Colon Carcinoma Metastatic in the Lung (tissue), 2 donors: Measurements from ENCODE around the genes TRIM17, ABCB10 and GALNT2.

- PRO-cap, 2 experiments, result no peak in any of the 2 experiments
Observed at GRCh38 chr1:228370098-228370476, 36.5 kb downstream of the TRIM11 start.

GRCh38 chr1:228415849-228417024 is at the start of gene TRIM17:
TRIM17 (minus strand) TSS chr1:228416861.
- PRO-cap, 2 experiments, result peak in 1 of 2 experiments; most common plus-strand start chr1:228416412 (in 1)

DNA sequence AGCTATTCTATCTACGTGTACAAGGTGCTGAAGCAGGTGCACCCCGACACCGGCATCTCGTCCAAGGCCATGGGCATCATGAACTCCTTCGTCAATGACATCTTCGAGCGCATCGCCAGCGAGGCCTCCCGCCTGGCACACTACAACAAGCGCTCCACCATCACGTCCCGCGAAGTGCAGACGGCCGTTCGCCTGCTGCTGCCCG is 237 bp downstream of the H2BC26 start:
- PRO-cap, 2 experiments, result no peak in any of the 2 experiments

GRCh38 chr1:228488545-228489531 is 1.7 kb downstream of the RNF187 start:
- PRO-cap, 2 experiments, result no peak in any of the 2 experiments

- PRO-cap, 2 experiments, result peak in 2 of 2 experiments; most common plus-strand start chr1:228852370 (in 2); most common minus-strand start chr1:228852262 (in 1)
Observed at GRCh38 chr1:228851940-228852566, 116.8 kb downstream of the RHOU start.

DNA sequence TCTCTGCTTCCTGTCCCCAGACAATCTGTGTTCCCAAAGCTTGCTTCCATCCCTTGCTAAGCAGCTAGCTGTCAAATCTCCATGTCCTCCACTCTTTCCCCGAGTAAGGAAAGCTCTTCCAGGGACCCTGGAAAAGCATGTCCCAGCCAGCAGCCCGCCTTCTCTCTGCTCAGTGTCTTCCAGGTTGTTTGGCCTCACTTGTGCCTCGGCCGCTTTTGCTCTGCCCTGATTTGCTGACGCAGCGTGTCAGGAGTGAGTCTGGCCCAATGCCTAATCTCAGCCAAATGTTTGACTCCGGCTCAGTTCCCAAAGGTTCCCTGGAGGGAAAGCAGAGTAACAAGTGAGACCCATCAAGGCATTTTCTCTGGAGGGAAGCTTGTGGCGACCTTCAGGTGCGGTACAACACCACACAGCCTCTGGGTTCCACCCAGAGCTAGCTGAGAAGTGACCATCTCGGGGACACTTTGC is 243.4 kb downstream of the RHOU start:
- PRO-cap, 2 experiments, result no peak in any of the 2 experiments

GRCh38 chr1:229209510-229210407 is 61.2 kb upstream of the RAB4A start:
- PRO-cap, 2 experiments, result no peak in any of the 2 experiments

GRCh38 chr1:229290404-229291142 is 19.7 kb downstream of the RAB4A start:
- PRO-cap, 2 experiments, result no peak in any of the 2 experiments

DNA sequence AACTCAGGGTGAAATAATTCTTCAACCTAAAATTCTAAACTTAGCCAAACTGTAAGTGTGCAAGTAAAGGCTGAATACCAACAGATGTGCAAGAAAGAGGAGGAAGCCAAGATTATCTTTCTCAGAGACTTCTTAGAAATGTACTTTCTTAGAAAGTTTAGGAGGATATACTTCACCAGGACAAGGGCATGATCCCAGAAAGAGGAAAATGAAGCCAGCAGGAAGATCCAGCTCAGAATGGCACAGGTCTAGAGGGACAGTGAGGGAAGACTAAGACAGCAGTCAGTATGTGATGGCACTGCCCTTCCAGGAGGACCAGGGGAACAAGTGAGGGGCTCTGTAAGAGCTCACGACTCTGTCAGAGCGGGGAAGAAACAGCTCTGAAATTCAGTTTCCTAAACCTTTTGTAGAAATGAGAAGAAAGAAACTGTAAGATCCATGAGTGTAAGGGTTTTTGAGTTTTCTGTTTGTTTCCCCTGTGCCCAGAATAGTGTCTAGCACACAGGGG is 20.3 kb downstream of the RAB4A start:
- PRO-cap, 2 experiments, result no peak in any of the 2 experiments

DNA sequence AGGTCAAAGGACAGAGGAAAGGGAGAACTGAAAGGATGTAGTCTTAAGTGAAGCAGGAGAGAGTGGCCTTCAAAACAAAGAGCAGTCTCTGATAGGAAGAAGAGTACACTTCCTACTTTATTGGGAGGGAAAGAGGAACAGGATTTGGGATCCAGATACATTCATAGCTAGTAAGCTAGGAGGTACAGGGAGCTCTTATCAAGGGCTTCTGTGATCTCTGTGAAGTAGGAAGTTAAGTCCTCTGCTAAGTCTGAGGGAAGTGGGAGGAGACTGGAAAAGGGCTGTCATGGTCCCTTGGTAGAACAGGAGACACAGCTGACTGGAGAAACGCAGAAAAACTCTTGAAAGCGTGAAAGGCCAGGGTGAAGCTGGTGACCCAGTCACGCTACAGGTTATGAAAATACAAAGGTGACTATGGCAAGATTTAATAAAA is 28.1 kb downstream of the NUP133 start:
- PRO-cap, 2 experiments, result no peak in any of the 2 experiments

DNA sequence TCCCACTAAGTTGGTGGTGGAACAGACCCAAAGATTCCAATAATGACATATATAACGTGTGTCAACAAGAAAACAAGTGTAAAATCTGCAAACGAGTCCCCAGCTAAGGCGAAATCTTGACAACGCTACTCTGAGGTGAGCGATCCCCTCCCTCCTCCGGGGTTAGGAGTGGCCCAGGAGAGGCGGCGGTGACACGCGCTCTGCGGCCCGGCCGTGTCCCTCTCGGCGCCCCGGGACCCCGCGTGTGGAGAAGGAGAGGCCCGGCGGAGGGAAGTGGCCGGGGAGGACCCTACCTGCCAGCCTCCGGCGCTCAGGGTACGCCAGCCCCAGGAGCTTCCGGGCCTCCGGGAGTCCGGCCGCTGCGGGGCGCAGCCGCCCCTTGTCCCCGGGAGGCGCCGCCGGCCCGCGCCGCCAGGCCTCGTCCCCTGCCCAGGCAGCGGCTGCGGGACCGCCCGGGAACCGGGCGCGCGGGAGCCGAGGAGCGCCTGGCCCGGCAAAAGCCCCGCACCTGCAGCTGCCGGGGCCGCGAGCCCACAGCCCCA is 593 bp downstream of the ABCB10 start:
- PRO-cap, 2 experiments, result no peak in any of the 2 experiments

GRCh38 chr1:229558385-229559520 is at the start of gene ABCB10:
ABCB10 (minus strand) TSS chr1:229558707.
- PRO-cap, 2 experiments, result peak in 2 of 2 experiments; most common plus-strand start chr1:229559158 (in 2); most common minus-strand start chr1:229558876 (in 1)

DNA sequence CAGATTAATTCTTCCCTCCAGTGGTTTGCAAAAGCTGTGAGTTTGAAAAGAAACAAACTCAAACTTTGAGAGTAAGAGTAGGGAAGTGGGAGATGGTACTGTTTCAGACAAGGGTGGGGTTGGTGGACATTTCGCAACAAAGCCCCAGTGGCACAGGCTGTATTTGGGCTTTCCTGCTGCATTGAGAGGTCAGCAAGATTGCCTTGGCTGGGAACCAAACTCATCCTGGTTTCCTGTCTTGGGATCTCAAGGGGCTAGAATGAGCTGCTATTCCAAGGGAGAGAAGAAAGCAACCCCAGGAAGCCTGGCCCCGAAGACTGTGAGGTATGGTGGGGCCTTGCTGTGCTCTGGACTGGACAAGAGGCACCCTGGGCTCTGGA is 64.6 kb upstream of the GALNT2 start:
- PRO-cap, 2 experiments, result no peak in any of the 2 experiments

GRCh38 chr1:230066323-230067431 is at the start of gene GALNT2:
GALNT2 (plus strand) TSS chr1:230067238.
- PRO-cap, 2 experiments, result peak in 2 of 2 experiments; most common plus-strand start chr1:230067248 (in 1); most common minus-strand start chr1:230066823 (in 1)

DNA sequence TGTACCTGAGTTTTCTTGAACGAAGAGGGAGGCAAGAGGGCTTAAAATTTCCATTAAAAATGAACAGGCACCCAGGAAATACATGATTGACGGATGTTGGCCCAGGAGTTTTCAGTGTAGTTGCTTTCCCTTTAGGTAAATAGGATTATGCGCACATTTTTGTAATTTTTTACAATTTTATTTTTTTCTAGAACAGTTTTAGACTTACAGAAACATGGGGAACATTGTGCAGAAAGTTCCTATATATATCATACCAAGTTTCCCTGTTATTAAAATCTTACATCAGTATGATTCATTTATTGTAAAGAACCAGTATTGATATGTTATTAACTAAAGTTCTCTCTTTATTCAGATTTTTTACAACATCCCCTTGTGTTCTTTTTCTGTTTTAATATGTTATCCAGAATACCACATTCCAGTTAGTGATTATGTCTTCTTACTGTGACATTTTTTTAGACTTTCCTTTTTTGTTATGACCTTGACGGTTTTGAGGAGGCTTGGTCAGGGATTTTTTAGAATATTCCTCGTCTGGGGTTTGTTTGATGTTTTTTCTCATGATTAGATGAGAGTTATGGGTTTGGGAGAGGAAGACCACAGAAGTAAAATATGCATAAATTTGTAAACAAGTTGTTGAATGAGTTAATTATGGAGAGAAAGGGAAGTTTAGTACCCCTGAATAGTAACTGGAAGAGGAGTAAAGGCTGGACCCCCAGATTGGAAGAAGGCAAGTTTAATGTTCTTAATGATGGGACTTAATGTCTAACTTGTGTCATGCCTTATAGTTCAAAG is 101.7 kb downstream of the GALNT2 start:
- PRO-cap, 2 experiments, result no peak in any of the 2 experiments

- PRO-cap, 2 experiments, result peak in 1 of 2 experiments; most common plus-strand start chr1:230231928 (in 1)
Observed at GRCh38 chr1:230231424-230232261, 164.6 kb downstream of the GALNT2 start.

- PRO-cap, 2 experiments, result no peak in any of the 2 experiments
Observed at GRCh38 chr1:230307906-230308465, 118.1 kb downstream of the PGBD5 start.

- PRO-cap, 2 experiments, result no peak in any of the 2 experiments
Observed at GRCh38 chr1:230331648-230332435, 94.3 kb downstream of the PGBD5 start.

DNA sequence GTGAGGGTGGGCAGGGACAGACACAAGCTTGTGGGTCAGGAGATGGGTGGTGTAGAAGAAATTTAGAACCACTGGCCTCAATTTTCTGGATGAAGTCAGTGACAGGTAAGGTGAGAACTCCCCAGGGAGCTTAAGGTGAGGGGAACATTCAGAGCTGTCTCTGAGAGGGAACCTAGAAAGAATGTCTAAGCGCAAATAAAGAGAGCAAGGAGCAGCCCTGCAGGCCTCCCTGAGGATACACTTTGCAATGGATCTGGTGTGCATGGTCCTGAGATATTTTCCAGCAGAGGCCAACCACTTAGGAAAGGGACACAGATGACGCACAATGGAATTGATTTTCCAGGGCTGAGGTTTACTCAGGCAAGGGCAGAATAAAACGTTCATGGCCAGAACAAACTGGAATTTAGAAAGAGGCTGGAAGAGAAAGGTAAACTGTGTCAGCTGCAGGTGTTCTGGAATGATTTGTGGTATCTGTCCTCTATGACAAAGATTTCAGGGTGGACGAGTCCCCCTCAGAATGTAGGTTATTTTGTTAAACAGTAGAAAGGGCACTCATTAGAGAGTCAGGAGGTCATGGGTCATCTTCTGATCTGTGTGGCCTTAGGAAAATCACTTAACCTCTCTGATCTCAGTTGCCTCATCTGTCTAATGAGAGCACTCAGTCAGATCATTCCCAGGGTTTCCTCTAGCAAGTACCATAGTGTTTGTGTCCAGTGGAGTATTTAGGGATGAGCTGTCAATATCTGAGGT is 61.7 kb upstream of the PGBD5 start:
- PRO-cap, 2 experiments, result no peak in any of the 2 experiments

DNA sequence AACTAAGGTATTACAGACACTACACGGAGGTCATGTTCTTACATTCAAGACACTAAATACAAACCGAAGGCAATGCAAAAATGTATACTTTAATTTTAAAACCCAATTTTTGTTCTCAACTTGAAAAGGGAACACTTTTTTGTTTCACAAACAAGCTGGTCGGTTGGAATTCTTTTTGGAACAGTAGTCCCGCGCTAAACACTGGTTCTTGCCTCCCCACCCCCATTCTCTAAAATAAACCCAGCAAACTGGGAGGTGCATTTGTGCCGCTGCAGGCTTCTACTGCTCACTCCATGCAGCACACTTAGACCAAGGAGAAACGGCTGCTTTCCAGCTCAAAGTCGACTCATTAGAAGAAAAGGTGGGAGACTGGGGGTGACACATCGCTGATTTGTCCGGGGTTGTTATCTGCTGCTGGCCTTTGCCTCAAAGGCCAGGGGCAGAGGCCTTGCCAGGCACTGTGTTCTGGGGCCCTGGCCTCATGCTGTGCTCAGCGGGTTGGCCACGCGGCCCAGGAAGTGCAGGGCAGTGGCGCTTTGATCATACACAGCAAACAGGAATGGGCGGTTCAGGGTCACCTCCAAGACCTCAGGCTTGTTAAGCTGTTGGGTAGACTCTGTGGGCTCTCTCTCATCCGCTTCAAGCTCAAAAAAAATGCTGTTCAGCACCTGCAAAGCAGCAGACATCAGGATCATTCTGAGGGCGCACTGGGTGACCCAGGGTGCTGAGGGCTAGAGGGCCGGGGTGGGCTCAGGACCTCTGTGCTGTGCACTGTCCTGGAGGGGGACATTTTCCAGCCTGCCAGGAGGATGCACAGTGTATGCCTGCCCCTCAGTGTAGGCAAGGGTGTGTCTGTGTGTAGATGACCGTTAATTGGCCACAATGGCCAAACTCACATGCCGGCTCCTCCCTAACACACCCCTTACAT is 11.0 kb downstream of the AGT start:
- PRO-cap, 2 experiments, result peak in 1 of 2 experiments; most common minus-strand start position 515 of the sequence (in 1)